H1 (cell line): ENCODE results near the genes PPP3R2, CYLC2, OR13C3 and OR13C8.

- RRBS, result no CpG with 5 or more reads among the region's 6 CpGs
CAGE:
- cytosol, long polyA plus RNA, result no peak
- long polyA plus RNA, result no peak
- nucleus, long polyA plus RNA, result no peak
Measured at GRCh38 chr9:99181675-99182202, 40.0 kb downstream of the ALG2 start.

DNA sequence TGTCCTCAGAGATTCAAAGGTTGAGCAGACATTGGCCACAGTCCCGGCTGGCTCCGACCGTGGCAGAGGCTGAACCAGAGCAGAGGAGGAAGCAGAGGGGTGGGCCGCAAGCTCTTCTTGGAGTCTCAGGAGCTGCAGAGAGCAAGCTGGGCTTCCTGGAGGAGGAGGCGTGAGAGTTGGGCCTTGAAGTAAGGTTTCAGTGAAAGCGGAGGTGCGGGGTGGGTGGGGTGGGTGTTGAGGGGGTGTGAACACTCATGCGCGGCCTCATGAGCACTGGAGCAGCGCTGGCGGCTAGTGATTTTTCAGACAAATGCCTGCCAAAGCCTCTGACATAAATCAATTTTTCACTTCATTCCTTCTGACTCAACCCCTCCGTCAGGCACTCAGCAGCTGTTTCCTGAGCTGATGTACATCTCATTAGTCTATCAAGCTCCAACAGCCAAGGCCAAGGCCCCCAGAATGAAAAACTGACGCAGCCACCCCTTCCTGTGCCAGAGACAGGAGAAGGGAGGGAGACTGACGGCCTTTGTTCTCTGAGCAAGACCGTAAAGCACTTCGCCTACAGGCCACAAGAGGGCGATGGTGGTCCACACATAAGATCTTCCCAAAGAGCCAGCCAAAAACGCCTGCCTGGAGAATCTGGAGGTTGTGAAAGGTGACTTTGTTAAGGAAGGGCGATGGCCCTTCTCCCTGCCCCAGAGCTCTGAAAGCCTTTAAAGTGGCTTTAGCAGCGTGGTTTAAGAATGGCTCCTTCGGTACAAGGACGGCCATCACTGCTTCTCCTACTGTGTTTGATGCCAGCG lies 37.3 kb downstream of the ALG2 start:
- RRBS, result no CpG with 5 or more reads among the region's 23 CpGs
CAGE:
- cytosol, long polyA plus RNA, result no peak
- long polyA plus RNA, result no peak
- nucleus, long polyA plus RNA, result no peak

DNA sequence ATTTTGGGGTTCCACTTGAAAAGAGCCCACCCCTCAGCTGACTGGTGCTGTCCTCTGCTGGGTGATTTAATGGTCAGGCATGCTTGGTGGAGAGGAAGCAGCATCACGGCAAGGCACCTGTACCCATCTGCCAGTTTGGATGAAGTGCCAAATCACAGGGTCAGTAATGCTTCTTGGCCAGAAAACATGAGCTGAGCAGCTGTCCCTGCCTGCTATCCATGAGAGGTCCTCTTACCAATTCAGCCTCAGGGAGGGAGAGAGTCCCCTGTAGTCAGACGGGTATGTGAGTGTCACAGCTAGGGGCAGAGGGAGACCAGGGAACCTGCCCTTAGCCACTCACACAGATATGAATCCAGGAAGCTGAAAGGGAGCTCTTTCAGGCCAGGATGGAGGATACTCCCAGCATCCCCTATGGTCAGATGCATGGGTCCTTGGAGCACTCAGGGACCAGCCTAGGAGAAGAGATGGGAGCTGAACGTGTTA lies 138.0 kb downstream of the SEC61B start:
- RRBS, result no CpG with 5 or more reads among the region's 3 CpGs
CAGE:
- cytosol, long polyA plus RNA, result no peak
- long polyA plus RNA, result no peak
- nucleus, long polyA plus RNA, result no peak

- RRBS, result 56% methylated on average over 8 of the region's 34 CpGs
CAGE:
- cytosol, long polyA plus RNA, result no peak
- long polyA plus RNA, result no peak
- nucleus, long polyA plus RNA, result no peak
Measured at GRCh38 chr9:99368114-99369083, 146.3 kb downstream of the SEC61B start.

DNA sequence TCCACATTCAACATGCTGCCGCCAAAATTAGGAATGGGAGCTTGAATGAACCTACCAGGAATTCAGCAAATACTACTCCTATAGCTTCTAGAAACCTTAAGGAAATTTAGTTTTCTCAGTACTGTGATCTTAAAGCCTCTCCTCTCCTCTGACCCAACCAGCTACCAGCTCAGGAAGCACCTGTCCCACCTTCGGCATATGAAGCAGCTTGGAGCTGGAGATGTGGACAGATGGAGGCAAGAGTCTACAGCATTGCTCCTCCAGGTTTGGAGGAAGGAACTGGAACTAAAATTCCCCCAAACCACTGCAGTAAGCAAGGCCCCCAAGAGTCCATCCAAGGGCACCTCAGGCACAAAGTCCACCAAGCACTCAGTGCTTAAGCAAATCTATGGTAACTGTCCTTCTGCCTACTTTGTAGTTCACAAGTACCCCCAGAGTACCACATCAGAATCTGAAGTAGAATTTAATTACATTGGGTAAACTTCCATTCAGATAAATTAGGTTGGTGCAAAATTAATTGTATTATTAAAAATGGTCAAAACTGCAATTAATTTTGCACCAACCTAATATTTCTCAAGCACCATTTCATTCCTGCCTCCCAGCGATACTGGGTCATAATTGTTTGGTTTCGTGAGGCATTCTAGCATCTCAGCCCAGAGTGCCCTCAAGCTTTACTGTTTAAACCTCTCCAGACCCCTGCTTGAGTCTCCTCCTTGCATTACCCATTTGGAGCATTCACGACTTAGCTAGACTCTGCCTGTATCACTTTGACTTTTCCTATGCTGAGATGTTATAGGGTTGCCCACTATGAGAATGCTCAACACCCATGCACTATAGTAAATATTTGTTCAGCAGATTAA lies 55.8 kb downstream of the TEX10 start:
- RRBS, result no CpG with 5 or more reads among the region's 5 CpGs
CAGE:
- cytosol, long polyA plus RNA, result no peak
- long polyA plus RNA, result no peak
- nucleus, long polyA plus RNA, result no peak

DNA sequence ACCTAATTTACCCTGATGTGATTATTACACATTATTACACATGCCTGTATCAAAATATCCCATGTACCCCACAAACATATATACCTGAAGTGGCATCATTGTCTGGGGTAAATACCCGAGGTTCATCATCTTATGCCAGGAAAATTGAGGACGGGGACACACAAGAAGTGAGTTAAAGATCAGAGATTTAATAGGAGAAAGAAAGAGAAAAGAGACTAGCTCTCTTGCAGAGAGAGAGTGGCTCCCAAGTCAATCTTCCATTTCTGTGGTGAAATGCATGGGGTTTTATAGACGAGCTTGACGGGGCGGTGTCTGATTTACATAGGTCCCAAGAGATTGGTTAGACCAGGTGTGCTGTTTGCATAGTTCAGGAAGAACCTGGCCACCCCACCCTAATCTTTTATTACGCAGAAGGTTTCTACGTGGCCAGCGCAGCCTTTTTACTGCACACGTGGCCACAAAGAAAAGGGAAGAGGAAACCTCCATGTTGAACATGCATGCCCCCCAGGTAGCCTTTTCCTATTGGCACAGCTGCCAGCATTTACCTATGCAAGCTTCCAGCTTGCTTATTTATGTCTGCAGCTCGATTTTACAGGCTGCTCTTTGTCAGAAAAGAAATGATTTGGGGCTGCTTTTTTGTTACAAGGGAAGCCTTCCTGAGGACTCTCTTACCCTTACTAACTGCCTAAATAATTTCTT lies 92.0 kb downstream of the CAVIN4 start:
- RRBS, result no CpG with 5 or more reads among the region's 10 CpGs
CAGE:
- cytosol, long polyA plus RNA, result no peak
- long polyA plus RNA, result no peak
- nucleus, long polyA plus RNA, result no peak

DNA sequence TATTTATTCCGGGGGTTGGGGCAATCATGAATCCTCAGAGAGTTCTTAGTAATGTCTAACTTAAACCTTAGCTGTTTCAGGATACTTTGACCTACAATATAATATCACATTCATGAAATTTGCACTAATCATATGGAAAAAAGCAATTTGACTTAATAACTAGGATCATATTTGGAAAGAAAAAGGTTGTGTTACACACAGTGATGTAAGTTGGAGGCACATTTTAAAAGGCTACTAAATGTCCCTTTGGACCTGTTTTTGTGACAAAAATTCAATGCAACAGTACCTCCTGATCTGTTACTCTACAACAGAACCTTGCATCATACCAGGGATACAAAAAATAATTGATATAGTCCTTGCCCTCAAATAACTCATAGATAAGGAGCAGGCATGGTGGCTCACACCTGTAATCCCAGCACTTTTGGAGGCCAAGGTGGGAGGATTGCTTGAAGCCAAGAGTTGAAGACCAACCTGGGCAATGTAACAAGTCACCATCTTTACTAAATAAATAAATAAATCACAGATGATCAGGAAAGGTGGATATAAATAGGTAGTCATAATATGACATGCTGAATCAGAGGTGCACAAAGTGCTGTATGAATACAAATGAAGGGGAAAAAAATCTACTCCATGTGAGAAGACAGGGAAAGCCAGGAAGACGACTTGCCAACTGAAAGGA lies 67.0 kb downstream of the BAAT start:
- RRBS, result no CpG with 5 or more reads among the region's 2 CpGs
CAGE:
- cytosol, long polyA plus RNA, result no peak
- long polyA plus RNA, result no peak
- nucleus, long polyA plus RNA, result no peak

DNA sequence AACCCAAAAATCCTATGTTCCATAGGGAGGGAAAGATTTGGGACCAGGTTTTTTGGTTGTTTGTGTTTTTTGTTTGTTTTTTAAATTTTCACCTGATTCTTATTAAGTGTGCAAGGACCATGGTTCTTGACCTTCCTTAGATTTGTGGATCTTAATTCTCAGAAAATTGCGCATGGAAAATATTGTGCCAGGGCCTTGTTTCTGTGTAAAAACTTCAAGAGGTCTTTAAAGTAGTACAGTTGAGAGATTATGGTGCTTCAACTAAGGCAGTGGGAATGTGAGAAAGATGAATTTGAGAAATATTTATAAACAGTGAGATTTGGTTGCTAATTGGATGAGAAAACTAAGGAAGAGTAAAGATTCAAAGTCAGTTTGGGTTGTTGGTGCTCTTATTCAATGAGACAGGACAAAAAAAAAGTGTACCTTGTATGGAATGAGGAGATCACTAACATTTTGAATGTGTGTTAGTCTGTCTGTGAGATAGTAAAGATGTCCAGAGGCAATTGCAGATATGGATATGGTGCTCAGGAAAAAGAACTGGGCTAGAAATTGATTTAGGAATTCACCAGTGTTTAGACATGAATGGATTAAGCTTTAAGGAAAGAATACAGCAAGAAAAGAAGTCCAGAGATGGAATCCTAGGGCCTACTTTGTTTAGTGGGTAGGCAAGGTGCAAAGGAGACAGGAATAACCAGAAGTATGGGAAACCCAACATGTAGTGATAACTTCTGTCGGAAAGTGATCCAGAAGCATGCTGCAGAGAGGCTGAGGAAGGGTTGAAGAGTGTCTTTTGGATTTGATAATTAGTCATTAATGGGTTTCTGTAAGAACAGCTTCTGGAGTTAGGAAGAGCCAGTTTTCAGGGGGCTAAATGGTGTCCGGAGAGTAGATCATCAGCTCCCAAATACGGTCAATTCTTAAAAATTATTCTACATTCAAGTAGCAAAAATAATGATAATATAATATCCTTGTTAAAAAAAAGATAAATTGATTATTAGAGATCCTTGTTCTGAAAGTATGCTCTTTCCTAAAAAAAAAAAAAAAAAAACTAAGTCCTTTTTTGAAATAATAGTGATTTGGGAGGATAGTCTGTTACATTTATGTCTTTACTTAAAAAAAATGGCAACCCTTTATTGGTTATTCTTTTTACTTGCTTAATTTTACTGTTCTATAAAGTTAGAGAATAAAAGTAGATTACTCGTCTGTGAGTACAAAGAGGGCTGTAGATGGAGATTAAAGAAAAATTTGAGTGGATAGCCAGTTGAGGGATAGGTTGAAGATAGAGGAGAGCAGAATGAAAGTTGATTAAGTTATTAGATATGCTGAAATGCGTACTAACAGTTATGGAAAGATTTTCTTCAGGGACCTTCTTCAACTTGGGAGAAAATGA lies 15.0 kb downstream of the ZNF189 start:
- RRBS, result no CpG with 5 or more reads among the region's 6 CpGs
CAGE:
- cytosol, long polyA plus RNA, result no peak
- long polyA plus RNA, result no peak
- nucleus, long polyA plus RNA, result no peak

GRCh38 chr9:101418360-101418995 lies 17.1 kb downstream of the ALDOB start:
- RRBS, result no CpG with 5 or more reads among the region's 6 CpGs
CAGE:
- cytosol, long polyA plus RNA, result no peak
- long polyA plus RNA, result no peak
- nucleus, long polyA plus RNA, result no peak

- RRBS, result no CpG with 5 or more reads among the region's 9 CpGs
CAGE:
- cytosol, long polyA plus RNA, result no peak
- long polyA plus RNA, result no peak
- nucleus, long polyA plus RNA, result no peak
Measured at GRCh38 chr9:101440585-101441707, 5.4 kb upstream of the ALDOB start.

GRCh38 chr9:101594876-101595223 lies at the start of gene PPP3R2:
TSS of gene PPP3R2 (minus strand) at chr9:101594969.
- RRBS, result 96% methylated on average over 9 of the region's 19 CpGs
CAGE:
- cytosol, long polyA plus RNA, result no peak
- long polyA plus RNA, result no peak
- nucleus, long polyA plus RNA, result no peak

DNA sequence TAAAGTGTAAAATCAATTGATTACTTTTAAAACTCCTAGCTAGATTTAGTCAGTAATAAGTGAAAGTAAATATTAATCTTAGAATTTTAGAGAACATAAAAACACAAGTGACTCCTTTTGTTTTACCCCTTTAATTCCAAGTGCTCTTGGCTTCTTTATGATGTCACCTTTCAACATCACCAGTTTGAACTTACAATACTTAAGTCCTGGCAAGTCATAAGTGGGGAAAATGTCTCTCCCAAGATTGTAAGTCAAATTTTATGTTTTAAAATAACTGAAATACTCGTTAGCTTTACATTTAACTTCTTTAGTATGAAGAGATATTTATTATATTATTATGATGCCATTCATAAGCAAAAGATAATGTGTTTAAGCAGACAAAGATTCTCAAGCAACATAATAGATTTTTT lies at the start of gene CYLC2:
TSS of gene CYLC2 (plus strand) at position 182 of the 410 bp plus-strand sequence.
- RRBS, result no CpG with 5 or more reads among the region's 1 CpG
CAGE:
- cytosol, long polyA plus RNA, result no peak
- long polyA plus RNA, result no peak
- nucleus, long polyA plus RNA, result no peak

DNA sequence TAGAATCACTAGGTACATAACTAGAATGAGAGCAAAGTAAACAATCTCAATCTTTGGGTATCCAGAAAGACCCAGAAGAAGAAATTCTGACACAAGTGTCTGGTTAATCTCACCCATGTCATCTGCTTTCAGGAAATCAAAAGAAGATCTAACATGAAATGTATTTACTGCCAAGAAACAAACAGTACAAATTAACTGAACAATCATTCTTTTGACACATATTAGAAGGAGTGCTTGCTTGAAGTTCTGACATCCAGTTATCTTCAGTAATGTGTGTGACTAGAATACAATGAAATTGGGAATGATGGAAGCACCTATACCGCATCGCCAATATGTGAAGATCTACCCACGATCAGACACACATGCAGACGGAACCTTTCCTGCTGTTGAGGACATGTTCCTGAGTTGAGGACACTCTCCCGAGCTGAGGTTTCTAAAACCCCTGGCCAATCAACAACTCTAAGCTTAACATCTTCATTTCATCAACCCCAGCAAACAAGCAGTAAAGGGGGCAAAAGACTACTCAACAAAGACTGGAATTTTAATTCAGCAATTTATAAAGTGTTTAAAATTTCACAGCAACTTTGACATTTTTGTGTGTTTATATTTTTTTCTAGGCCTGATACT lies at the start of gene OR13C3:
TSS of gene OR13C3 (minus strand) at position 250 of the 627 bp plus-strand sequence.
- RRBS, result no CpG with 5 or more reads among the region's 5 CpGs
CAGE:
- cytosol, long polyA plus RNA, result no peak
- long polyA plus RNA, result no peak
- nucleus, long polyA plus RNA, result no peak

DNA sequence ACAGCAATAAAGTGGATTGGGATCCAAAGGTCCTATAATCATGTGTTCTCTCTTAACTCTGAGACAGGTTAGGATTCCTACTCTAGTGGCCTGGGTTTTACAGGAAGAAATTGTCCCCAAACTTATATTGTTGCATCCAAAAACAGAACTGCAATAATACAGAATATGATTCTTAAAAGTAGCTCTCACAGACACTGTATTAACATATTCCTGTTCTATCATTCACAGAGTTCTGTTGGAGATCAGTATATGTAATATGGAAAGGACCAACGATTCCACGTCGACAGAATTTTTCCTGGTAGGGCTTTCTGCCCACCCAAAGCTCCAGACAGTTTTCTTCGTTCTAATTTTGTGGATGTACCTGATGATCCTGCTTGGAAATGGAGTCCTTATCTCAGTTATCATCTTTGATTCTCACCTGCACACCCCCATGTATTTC lies at the start of gene OR13C8:
TSS of gene OR13C8 (plus strand) at position 257 of the 439 bp plus-strand sequence.
- RRBS, result no CpG with 5 or more reads among the region's 4 CpGs
CAGE:
- cytosol, long polyA plus RNA, result no peak
- long polyA plus RNA, result no peak
- nucleus, long polyA plus RNA, result no peak

DNA sequence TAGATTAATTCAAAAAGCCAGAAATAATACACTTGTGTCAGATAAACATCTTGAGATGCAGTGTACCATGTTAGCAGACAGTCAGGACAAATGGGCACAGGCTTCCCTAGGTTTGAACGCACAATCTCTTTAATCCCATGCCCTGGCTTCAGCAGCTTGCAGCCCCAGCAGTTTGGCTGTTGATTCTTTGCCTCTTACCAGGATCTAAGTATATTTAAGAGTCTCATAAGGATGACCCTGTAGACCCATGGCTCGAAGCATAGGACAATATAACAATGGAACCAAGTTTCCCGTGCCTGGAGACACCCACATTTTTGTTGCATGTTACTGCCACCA lies 19.4 kb downstream of the NIPSNAP3B start:
- RRBS, result no CpG with 5 or more reads among the region's 3 CpGs
CAGE:
- cytosol, long polyA plus RNA, result no peak
- long polyA plus RNA, result no peak
- nucleus, long polyA plus RNA, result no peak

- RRBS, result no CpG with 5 or more reads among the region's 2 CpGs
CAGE:
- cytosol, long polyA plus RNA, result no peak
- long polyA plus RNA, result no peak
- nucleus, long polyA plus RNA, result no peak
Measured at GRCh38 chr9:104814974-104815528, 51.1 kb downstream of the NIPSNAP3B start.

DNA sequence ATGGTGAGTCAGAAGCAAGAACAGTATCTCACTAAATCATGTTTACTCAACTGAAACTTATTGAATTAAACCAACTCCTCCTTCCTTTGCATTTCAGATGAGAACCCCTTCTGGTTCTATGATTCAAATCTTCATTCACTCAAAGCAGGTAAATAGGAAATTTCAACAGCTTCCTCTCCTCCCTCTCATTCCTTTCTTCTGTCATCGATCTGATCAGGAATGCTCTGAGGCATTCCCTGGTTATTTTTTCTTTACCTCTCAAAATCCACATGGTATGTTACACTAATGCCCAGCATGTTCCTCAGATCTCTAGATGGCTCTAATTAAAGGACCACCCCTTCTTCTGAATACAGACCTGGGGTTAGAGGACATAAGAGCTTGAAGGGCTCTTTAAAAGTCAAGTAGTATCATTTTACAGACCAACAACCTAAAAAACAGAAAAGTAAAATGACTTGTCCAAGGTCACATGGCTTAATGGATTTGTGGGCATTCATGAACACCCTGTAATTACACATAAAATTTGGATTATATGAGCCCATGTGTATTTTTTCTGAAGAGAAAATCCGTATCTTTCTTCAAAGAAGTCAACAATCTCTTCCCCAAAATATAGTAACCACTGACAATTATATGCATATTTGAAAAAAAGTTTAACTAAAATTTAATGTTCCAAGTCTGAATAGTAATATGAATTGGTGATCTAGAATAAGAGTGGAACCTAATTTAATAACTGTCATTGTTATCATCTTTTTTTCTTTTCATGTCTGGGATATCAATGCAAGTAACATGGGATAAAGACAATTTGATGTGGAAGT lies 8.1 kb downstream of the ABCA1 start:
- RRBS, result no CpG with 5 or more reads among the region's 2 CpGs
CAGE:
- cytosol, long polyA plus RNA, result no peak
- long polyA plus RNA, result no peak
- nucleus, long polyA plus RNA, result no peak

GRCh38 chr9:104927633-104927899 lies 389 bp downstream of the ABCA1 start:
- RRBS, result 0% methylated on average over 7 of the region's 20 CpGs
CAGE:
- cytosol, long polyA plus RNA, result no peak
- long polyA plus RNA, result no peak
- nucleus, long polyA plus RNA, result no peak

- RRBS, result no CpG with 5 or more reads among the region's 3 CpGs
CAGE:
- cytosol, long polyA plus RNA, result no peak
- long polyA plus RNA, result no peak
- nucleus, long polyA plus RNA, result no peak
Measured at GRCh38 chr9:105062535-105062823, 134.5 kb upstream of the ABCA1 start.

DNA sequence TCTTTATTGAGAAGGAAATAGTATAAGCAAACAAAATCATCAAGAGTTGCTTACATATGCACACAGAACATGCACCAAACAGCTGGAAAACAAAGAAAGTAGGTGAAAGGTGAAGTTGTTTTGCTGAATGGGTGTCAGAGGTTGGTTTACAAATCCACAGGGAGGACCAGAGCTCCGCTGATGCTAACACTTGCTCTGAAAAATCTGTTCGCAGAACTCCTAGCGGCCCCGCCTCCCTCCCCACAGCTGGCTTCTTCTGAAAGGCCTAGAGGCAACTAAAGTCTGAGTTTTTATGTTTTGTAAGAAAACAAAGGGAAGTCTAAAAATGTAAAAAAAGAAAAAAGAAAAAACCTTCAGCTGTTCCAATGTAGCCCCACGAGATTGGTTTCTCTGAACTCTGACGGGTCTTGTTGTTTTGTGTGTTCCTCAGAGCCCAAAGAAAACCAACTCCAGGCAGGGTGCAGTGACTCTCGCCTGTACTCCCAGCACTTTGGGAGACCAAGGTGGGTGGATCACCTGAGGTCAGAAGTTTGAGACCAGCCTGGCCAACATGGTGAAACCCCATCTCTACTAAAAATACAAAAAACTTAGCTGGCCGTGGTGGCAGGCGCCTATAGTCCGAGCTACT lies 105.8 kb upstream of the SLC44A1 start:
- RRBS, result no CpG with 5 or more reads among the region's 10 CpGs
CAGE:
- cytosol, long polyA plus RNA, result no peak
- long polyA plus RNA, result no peak
- nucleus, long polyA plus RNA, result no peak